Measurements from ENCODE around the gene CLOCK.

- RRBS, 2 experiments = no CpG with 5 or more reads among the region's 9 CpGs
These were observed 99.4 kb downstream of the FIP1L1 start for GRCh38 chr4:53476694-53477306.

DNA sequence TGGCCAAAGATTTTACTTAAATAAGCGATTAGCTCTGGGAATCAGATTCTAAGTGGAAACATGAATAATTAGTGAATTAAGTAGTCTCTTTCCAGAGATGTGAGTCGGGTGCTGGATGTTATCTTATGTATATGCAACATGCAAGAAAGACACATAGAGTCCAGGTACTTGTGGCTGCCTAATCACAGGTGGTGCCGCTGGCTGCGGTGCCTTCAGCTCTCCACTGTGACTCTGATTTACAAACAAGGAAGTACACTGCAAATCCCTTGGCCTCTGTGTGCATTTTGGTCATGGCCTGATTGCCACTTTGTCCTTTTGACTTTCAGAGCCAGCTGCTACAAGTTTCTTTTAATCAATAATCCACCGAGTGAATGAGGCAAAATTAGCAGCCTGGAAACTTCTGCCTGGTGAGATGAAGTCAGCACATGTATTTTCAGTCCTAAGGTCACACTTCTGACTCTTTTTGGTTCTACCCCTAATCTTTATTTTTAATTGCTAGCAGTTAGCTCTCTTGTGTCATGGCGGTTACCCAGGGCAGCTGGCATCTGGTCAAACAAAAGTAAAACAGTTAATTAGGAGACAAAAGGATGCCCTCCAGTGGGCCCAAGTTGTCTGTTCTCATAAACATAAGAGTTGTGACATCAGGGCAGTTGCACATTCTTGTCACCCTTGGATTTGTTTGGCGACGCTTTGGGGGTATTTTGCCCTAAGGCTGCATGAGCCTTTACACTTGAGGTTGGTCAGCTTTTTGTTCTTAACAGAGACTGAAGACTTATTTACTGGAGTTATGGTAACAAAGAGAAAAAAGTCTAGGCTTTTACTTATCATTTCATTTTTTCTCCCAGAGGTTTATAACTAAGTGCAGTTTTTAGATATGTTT is 62.3 kb upstream of the LNX1 start:
- RRBS, 2 experiments = no CpG with 5 or more reads among the region's 8 CpGs

GRCh38 chr4:53863212-53863634 is 201.2 kb downstream of the CHIC2 start:
- RRBS, 2 experiments = no CpG with 5 or more reads among the region's 3 CpGs

- RRBS, 2 experiments = no CpG with 5 or more reads among the region's 4 CpGs
These were observed 150.0 kb downstream of the CHIC2 start for GRCh38 chr4:53914134-53914997.

DNA sequence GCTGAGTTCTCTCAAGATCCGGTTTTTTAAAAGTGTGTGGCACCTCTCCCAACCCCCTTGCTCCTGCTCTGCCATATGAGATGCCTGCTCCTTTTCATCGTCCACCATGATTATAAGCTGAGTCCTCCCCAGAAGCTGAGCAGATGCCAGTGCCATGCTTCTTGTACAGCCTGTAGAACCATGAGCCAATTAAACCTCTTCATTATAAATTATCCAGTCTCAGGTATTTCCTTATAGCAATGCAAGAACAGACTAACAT is 31.5 kb downstream of the CHIC2 start:
- RRBS, 2 experiments = no CpG with 5 or more reads among the region's 2 CpGs

DNA sequence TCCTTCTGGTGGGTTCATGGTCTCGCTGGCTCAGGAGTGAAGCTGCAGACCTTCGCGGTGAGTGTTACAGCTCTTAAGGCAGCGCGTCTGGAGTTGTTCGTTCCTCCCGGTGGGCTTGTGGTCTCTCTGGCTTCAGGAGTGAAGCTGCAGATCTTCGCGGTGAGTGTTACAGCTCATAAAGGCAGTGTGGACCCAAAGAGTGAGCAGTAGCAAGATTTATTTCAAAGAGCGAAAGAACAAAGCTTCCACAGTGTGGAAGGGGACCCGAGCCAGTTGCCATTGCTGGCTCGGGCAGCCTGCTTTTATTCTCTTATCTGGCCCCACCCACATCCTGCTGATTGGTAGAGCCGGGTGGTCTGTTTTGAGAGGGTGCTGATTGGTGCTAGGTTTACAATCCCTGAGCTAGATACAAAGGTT is 54.3 kb downstream of the GSX2 start:
- RRBS, 2 experiments = no CpG with 5 or more reads among the region's 13 CpGs

DNA sequence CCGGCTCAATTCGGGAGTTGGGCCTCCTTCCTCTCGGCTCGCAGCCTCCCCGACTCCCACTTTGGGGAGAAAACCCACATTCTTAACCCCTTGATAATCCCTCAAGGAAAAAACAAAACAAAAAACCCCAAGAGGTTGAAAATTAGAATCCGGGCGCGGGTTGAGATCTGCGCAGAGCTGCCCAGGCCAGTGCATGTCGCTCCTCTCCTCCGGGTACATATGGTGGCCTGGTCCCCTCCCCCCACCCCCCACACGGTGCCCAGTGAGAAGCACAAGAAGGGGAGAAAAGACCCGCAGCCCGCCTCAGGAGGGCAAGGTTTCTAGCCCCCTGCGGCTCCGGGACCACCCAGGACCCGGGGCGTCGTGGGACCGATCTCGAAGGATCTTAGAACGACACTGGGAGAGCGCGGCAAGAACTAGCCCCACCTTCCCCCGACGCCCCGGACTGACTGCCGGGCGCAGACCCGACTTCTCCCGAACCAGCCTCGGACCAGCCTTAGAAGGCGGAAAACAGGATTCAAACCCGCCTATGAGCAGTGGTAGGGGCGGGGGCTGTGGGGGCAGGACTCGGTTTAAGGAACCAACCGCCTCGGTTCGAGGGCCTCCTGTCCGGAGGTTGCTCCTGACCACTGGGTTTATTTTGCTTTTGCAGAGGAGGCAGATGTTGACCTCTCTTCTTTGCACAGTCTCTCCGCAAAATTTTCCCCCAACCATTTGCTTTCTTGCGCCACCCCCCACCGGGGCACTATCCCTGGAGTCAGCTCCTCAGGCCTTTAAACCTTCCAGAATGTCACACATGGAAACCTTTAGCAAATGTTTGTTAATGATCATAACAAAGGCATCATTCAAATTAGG is 2.4 kb upstream of the PDGFRA start:
- RRBS, 2 experiments = 1 to 2% methylated on average over 15 of the region's 43 CpGs

- RRBS, 2 experiments = no CpG with 5 or more reads among the region's 57 CpGs
These were observed 747 bp downstream of the PDGFRA start for GRCh38 chr4:54229663-54230417.

- RRBS, 2 experiments = 0% methylated on average over 3 of the region's 58 CpGs; no CpG with 5 or more reads in 1 of the 2 experiments
These were observed 2.9 kb downstream of the PDGFRA start for GRCh38 chr4:54231756-54232586.

DNA sequence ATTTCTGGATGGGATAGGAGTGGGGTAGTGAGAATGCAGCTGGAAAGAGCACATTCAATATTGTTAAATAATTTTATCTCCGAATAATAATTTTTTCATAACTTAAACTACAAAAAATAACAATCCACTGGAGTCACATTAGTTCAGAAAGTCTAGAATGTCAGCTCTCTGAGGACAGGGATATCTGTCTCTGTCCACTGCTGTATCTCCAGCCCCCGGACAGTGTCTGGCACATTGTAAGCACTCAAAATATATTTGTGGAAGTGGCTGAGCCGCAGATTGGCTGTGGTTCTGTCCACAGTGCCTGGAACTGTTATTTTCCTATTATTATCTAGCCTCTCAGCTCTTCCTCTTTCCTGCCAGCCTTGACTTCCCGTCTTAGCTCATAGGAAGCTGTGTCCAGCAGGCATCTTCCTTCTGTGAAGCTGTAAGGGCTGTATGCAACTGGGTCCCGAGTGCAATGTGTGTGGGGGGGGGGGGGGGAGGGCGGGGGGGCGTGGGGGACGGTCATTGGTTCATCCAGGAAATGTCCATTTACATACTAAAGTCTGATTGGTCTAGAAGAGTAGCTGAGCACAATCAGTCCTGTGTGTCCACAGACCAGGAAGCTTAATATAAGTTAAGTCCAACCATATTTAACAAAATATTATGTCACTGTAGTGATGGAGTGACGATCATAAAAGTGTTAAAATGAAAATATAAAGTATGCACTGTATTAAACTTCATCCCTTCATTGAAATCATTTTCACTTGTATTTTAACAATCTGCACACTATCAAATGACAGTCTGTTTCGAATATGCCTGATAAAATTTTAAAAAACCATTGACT is 210.7 kb downstream of the PDGFRA start:
- RRBS, 2 experiments = no CpG with 5 or more reads among the region's 10 CpGs

DNA sequence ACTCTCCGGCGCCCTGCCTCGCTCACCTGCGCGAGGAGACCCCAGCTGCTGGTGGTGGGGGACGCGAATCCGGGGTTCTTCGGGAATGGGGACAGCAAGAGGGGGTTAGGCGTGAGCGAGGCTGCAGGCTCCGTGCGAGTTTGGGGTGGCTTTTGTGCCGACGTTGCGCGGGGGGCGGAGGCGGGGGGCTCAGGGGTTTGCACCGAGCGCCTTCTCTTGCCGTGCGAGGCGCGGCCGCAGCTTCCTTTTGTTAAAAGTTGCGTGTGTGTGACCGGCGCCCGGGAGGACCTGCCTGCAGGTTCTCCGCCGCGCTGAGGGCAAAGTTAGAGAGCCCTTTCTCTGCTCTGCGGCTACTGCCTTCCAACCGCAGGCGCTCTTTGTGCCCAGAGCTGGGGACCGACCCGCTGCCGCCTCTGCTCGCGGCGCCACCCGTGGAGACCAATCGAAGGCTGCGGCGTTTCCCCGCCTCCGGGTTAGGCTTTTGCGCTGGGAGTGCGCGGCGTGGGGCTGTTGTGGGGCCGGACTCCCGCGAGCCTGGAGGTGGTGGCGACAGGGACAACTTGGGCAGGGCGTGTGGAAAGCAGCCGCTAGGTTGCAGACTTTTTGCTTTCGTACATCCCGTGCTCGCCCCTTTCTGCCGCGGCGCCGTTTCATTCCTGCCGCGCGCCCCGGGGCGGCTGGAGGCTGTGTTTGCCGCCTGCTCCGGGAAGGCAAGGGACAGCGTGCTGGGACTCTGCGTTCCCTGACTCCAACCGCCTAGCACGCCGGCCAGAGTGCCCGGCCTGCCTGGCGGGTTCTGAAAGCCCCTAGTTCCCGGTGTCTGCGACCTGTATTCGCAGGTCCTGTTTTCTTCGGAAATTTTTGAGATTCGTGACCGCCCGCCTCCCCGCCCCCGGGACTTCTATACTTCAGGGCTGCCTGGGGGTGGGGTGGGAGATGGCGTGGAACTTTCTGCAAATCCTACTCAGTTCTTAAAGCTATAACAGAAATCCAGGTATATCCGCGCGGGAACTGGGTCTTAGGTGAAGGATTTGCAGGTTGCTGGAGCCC is 804 bp downstream of the KIT start:
- RRBS, 2 experiments = 1 to 2% methylated on average over 28 of the region's 92 CpGs

- RRBS, 2 experiments = no CpG with 5 or more reads among the region's 5 CpGs
These were observed 6.9 kb downstream of the KDR start for GRCh38 chr4:55118556-55118839.

GRCh38 chr4:55397553-55398422 is 2.0 kb downstream of the TMEM165 start:
- RRBS, 2 experiments = 25% methylated on average over 1 of the region's 16 CpGs; no CpG with 5 or more reads in 1 of the 2 experiments

- RRBS, 2 experiments = 1 to 2% methylated on average over 44 to 50 of the region's 85 CpGs
These were observed at the start of gene CLOCK for GRCh38 chr4:55546498-55547361. Gene CLOCK, minus strand, starts transcription at chr4:55546909.

DNA sequence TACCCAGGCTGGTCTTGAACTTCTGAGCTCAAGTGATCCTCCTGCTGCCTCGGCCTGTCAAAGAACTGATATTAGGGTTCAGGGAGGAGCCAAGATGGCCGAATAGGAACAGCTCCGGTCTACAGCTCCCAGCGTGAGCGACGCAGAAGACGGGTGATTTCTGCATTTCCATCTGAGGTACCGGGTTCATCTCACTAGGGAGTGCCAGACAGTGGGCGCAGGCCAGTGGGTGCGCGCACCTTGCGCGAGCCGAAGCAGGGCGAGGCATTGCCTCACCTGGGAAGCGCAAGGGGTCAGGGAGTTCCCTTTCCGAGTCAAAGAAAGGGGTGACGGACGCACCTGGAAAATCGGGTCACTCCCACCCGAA is 17.0 kb downstream of the NMU start:
- RRBS, 2 experiments = no CpG with 5 or more reads among the region's 21 CpGs

- RRBS, 2 experiments = no CpG with 5 or more reads among the region's 3 CpGs
These were observed 43.2 kb downstream of the EXOC1 start for GRCh38 chr4:55896610-55897045.

- RRBS, 2 experiments = 1% methylated on average over 6 of the region's 18 CpGs; no CpG with 5 or more reads in 1 of the 2 experiments
These were observed 579 bp downstream of the CEP135 start for GRCh38 chr4:55949212-55949835.

DNA sequence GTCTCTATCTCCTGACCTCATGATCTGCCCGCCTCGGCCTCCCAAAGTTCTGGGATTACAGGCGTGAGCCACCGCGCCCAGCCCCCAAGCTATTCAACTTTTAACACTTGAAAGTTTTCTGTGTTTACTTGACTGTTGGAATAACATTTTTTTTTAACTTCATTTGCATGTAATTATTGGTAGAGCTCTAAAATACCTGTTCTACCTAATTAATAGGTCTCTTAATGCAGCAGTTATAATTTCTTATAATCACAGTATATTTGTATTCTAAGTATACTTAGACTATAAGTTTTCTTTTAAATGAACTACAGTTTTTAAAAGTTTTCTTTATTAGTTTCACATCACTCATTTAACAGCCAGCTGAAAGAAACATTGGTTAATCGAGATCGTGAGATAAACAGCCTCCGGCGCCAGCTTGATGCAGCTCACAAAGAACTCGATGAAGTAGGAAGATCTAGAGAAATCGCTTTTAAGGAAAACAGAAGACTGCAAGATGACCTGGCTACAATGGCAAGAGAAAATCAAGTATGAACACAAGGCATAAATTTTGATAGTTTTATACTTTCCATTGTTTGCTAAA is 39.4 kb upstream of the CRACD start:
- RRBS, 2 experiments = no CpG with 5 or more reads among the region's 11 CpGs

- RRBS, 2 experiments = no CpG with 5 or more reads among the region's 4 CpGs
These were observed 133.5 kb downstream of the AASDH start for GRCh38 chr4:56253651-56254301.

DNA sequence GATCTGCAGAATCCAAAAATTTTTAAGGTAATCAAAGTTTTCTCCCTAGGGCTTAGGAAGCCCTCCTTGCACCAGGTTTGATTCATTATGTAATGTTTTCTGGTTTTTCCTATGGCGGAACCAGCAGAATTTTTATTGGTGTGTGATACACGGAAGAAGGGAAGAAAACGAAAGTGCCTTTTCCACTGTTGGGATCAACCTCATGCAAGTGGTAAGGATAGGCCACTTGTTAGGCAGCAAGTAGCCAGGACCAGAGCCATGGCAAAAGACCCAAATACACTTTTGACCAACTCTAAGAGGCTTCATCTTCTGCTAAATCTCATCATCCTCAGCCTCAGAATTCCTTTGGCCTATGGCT is 21.3 kb downstream of the PPAT start:
- RRBS, 2 experiments = no CpG with 5 or more reads among the region's 3 CpGs

All from NT2/D1 (cell line).